Metastatic Lung Carcinoma in the Adrenal Gland (tissue), 1 donor: ENCODE data around the genes NDUFA7, RPS28, OR7E24 and ZNF846.

GRCh38 chr19:7917400-7918315, 2.5 kb upstream of the SNAPC2 start:
- PRO-cap = no peak

DNA sequence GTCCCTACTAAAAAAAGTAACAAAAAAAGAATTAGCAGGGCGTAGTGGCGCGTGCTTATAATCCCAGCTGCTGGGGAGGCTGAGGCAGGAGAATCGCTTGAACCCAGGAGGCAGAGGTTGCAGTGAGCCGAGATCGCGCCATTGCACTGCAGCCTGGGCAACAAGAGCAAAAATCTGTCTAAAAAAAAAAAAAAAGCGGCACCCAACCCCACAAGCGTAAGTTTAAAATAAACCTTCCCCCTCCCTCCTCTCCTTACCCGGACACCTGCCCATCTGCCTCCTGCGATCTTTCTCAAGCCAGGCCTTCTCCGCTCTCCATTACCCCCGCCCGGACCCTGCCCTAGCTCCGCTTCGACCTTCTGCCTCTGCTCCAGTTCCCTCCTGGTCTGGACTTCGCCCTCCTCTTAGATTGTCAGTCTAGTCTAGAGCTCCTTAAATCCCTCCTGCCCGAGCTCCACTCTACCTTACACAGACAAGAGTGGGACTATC, 668 bp upstream of the SNAPC2 start:
- PRO-cap = bidirectional peak, plus-strand start at position 415 of the sequence, minus-strand start at position 395 of the sequence

GRCh38 chr19:8001570-8002822, 3.4 kb downstream of the ELAVL1 start:
- PRO-cap = no peak

DNA sequence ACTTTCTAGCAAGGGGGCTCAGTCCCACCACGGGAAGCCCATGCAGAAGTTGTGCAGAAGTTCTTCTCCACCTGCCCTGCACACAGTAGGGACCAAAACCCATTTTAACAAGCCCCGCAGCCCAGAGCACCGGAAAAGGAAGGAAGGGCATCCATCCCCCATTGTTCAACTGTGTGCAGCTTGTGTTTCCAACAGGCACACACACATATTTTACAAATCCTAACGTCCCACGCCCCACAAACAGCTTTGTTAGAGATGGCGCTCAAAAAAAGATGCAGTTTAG, 807 bp downstream of the ELAVL1 start:
- PRO-cap = no peak

GRCh38 chr19:8052138-8052460, 461 bp upstream of the CCL25 start:
- PRO-cap = no peak

DNA sequence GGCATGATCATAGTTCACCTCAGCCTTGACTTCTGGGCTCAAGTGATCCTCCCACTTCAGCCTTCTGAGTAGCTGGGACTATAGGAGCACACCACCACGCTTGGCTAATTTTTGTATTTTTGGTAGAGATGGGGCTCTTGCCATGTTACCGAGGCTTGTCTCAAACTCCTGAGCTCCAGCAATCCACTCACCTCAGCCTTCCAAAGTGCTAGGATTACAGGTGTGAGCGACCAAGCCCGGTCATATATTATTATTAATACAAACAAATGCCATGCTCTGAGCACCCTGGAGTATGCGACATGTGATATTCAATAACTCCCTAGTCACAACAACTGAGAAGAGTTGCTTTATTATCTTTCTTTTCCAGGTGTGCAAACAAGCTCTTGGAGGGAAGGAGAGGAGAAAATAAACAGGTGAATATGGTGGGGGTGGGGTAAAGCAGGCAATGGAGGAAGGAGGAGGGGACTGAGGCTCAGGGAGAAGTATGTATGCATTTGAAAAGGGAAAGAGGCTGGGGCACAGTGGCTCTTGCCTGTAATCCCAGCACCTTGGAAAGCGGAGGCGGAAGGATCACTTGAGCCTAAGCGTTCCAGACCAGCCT, 2.7 kb upstream of the CERS4 start:
- PRO-cap = no peak

DNA sequence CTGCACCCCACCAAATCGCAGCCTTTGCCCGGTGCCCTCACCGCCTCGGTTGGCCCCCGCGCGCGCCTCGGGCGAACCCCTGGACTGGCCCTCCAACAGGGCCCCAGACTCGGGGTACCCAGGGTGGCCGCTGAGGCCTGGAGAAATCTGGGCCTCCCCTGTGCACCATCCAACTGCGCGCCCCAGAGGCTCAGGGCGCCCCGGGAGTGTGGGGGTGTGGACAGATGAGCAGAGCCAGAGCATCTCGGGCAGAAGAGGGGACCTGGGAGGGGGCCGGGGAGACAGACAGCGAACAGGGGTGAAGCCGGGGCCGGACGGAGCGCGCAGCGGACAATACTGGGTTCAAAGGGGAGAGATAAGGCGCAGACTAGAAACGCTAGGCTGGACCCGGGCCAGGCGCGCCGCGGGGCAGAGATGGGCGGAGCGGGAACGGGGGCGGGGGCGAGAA, 515 bp upstream of the CERS4 start:
- PRO-cap = no peak

- PRO-cap = bidirectional peak, plus-strand start at chr19:8321497, minus-strand start at chr19:8321375
Measured at GRCh38 chr19:8321271-8321434, at the start of gene NDUFA7. NDUFA7 (minus strand) TSS chr19:8321375.

GRCh38 chr19:8321435-8322423, at the start of gene RPS28:
RPS28 (plus strand) TSS chr19:8321496.
- PRO-cap = bidirectional peak, plus-strand start at chr19:8321497, minus-strand start at chr19:8321375

GRCh38 chr19:8322550-8322807, 1.2 kb downstream of the RPS28 start:
- PRO-cap = no peak

DNA sequence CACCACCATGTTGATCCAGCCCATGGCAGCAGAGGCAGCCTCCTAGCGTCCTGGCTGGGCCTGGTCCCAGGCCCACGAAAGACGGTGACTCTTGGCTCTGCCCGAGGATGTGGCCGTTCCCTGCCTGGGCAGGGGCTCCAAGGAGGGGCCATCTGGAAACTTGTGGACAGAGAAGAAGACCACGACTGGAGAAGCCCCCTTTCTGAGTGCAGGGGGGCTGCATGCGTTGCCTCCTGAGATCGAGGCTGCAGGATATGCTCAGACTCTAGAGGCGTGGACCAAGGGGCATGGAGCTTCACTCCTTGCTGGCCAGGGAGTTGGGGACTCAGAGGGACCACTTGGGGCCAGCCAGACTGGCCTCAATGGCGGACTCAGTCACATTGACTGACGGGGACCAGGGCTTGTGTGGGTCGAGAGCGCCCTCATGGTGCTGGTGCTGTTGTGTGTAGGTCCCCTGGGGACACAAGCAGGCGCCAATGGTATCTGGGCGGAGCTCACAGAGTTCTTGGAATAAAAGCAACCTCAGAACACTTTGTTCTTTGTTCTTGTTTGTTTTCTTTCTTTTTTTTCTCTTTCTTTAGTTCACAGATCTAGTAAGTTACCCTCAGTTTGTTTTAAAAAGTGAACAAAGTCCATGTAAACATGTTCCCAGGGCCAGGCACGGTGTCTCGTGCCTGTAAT, 10.0 kb downstream of the ANGPTL4 start:
- PRO-cap = no peak

DNA sequence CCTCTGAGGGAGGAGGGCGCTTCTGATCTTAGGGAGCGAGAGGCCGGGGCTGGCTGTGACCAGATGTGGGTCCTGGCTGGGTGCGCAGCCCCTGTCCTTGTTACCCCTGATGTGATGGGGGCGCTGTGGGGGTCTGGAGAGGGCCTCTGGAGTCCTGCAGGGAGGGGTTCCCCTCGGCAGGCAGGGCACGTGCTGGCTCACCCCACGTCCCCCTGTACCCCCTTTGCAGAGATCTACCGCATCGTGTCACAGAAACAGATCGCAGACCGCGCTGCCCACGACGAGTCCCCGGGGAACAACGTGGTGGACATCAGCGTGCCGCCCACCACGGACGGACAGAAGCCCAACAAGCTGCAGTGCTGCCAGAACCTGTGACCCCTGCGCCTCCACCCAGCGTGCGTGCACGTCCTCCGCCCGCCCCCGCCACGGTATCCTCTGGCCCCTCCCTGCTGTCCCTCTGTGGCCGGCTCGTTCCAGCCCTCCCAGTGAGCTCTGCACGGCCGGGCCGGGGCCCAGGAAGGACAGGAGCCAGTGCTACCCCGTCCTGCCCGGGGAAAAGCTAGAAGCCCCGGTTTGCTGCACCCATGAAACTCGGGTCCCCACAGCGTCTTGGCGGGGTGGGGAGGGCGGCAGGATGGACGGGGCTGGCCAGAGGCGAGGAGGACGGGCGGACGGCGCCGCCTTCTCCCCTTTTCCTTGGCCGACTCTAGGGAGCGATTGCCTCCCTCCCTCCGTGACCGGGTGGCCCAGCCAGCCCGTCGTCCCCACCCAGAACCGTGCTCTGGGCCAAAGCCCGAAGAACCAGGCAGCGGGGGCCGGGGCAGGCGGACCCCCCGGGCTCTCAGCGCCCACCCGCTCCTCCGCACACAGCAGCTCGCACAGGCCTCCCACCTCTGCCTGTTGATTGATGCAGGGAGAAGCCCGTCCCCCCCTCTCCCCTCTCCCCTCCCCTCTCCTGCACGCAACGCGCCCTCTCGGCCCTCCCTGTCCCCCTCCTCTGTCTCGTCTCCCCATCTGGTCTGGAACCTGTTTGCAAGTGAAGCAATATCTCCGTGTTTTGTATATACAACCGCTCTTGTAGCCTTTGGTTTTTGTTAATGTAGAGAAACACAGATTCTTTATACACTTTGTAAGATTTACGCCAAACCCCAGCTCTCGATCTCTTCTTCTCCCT, 9.5 kb upstream of the MARCHF2 start:
- PRO-cap = no peak

DNA sequence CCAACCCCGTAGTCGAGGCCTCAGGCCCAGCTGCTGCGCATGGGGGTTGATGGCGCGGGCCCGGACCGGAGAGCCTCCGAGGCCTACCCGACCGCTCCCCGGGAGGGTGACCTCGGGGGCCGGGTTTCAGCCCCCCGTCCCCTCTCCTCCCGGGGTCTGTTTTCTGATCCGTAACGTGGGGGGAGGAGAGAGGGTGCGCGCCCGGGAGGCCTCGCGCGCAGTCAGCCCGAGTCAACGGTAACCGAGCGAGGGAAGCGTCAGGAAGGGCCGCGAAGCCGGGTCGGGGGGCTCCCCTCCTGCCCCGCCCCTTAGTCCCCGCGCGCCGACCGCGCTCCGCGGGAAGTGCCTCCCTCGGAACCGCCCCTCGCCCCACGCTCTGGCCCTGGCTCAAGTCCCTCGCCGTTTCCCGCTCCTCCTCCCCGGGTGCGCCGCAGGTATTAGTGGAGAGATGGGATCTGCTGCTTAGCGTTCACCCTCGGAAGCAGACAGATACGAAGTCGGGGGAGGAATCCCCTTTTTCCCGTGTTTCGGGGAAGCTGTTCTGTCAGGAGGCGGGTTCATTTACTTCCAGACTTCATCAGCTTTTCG, 671 bp downstream of the HNRNPM start:
- PRO-cap = no peak

DNA sequence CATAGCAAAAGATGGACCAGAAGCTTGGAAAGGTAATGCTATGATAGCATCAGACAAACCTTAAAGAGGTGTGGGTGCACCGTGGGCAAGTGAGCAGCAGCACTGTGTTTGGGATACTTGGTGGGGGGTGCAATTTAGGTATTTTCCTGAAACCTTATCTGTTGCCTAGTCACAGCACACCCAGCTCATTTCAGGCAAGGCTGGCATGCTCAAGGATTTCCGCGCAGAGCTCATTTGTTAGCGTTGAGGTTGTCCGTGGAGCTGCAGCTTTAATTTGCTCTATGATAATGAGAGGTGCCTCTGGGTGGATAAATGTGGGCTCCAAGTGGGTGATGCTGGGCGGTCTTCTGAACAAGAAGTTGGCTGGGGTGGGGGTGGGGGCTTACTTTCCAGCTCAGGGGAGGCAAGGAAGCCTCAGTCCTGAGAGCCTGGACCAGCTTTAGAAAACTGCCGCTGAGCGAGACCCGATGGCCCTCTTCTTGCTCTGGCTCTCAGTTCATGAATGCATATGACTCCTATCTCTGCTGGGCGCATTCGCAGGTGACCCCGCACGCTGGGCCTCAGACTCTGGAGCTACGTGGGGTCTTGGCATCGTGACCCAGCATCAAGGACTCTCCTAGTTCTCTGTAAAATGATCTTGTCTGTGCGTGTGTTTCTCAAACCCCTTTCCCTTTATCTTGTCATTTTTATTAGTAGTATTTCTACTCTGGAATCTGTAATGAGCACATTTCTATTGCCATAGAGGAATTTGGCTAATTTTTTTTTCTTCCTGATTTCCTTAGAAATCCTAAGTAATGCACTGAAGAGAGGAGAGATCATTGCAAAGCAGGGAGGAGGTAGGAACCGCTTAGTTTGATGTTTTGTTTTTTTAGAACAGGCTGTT, 19.8 kb downstream of the PRAM1 start:
- PRO-cap = no peak

GRCh38 chr19:8569048-8569821, 8.0 kb downstream of the MYO1F start:
- PRO-cap = no peak

- PRO-cap = no peak
Measured at GRCh38 chr19:8639997-8640954, 9.8 kb downstream of the NFILZ start.

DNA sequence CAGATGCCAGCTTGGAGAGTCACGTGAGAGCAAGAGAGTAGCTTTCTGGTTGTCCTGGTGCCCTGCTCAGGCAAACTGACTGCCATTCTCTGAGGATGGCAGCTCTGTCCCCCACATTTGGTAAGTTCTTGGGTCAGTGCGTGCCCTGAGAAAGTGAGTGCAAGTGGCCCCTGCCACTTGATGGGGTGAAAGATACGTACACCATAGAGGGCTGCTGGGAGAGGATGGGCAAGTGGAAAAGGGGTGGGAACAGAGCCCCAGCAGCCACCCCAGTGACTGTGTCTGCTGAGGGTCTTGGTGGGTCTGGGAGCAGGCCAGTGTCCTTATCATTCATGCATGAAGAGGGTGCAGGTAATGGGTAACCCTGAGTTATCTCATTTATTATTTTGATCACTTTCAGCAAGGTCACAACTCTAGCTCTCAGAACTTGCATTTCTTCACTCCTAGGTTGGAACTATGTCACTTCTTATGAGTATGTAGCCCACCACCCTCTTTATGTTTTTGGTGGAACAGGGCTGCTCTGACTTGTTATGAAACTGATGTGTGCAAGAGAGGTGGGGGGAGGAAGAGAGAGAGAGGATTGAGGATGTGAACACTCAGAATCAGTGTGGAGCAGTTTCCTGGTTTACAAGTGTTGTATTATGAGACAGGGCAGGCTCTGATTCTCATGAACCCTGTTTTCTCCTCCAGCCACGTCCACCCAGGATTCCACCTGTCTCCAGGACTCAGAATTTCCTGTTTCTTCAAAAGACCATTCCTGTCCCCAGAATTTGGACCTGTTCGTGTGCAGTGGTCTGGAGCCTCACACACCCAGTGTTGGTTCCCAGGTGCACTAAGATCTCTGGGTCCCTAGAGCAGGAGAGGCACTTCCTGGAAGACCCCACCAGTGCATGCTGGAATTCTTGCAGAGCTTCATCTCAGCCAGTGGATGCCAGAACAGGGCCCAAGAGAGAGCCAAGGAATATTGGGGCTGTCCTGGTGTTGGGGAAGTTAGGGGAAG, 16.0 kb downstream of the ZNF317 start:
- PRO-cap = no peak

DNA sequence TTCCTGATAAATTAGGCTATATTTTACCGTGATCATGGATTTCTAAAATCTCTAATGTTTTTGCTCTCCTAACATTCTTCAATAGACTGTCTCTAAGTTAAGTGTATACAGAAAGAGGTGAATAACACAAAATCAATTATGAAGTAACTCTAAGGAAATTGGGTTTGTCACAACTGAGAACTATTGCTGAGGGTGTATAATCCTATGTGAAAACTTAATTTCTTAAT, at the start of gene OR7E24:
OR7E24 (plus strand) TSS at position 160 of the 227 bp plus-strand sequence.
- PRO-cap = no peak

GRCh38 chr19:9411369-9411750, 24.0 kb downstream of the ZNF266 start:
- PRO-cap = no peak

GRCh38 chr19:9768167-9769238, at the start of gene ZNF846:
ZNF846 (minus strand) TSS chr19:9768738.
- PRO-cap = bidirectional peak, plus-strand start at chr19:9768814, minus-strand start at chr19:9768625